ENCODE measurements around the gene TNNC1.

DNA sequence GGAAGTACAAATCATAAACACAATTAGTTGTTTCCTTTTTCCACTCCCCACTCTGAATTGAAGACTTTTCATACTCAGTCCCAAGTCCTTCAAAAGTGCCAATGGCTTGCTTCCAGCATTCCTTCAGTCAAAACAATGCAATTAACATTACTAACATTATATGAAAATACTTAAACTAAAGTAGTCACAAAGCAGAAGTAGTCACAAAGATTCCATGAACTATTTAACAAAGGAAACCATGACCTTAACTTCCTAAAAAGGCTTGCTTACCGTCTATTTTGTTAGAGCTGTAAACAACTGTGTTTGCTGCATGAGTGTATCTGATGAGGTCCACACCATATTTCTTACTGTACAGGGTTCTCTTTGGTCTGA is 8.0 kb downstream of the WDR82 start:
- PRO-cap: no peak

GRCh38 chr3:52297996-52299206 is 10.8 kb downstream of the GLYCTK start:
- PRO-cap: bidirectional peak, plus-strand start at chr3:52299029, minus-strand start at chr3:52298904

DNA sequence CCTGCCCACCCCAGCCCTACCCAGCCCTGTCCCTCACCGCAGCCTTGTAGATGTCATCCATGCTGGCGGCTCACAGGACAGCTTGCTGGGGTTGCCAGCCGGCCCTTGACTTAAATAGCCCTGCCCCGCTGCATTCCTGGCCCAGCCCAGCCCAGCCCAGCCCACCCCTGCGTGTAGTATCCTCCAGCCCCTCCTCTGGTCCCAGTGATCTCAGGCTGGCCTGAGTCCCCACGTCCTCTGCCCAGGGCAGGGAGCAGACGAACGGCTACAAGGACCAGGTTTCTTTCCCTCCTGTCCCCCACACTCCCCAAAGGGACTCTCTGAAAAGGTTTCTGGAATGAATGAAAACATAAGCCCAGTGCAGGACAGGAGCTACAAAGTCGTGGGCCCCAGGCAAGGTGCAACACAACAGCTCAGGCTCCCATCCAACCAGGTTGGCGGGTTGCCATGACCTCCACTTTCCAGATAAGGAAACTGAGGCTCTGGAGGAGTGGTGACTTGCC is at the start of gene TNNC1:
Gene TNNC1, minus strand, starts transcription at position 87 of the 503 bp plus-strand sequence.
- PRO-cap: no peak

GRCh38 chr3:52477860-52478880 is 17.0 kb upstream of the STAB1 start:
- PRO-cap: no peak

DNA sequence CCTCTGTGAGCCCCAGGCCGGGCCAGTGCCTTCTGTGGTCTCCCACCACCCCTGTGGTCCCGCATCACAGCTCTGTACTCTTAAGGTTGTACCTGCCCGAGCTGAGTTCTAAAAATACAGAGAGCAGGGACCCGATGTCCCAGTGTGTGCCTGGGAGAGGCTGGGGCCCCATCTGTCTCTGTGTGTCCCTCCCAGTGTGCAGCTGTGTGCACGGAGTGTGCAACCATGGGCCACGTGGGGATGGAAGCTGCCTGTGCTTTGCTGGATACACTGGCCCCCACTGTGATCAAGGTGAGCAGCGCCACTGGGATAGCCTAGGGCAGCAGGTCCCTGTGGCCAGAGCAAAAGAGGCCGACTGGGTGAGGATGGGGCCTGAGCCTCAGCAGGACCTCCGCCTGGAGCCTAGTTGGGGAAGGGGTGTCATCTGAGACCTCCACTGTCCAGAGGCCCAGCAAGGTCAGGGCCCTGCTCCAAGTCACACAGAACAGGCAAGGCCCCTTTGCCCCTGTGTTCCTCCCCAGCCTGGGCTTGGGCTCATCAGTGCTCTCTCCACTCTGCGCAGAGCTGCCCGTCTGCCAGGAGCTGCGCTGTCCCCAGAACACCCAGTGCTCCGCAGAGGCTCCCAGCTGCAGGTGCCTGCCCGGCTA is 7.4 kb downstream of the STAB1 start:
- PRO-cap: no peak

DNA sequence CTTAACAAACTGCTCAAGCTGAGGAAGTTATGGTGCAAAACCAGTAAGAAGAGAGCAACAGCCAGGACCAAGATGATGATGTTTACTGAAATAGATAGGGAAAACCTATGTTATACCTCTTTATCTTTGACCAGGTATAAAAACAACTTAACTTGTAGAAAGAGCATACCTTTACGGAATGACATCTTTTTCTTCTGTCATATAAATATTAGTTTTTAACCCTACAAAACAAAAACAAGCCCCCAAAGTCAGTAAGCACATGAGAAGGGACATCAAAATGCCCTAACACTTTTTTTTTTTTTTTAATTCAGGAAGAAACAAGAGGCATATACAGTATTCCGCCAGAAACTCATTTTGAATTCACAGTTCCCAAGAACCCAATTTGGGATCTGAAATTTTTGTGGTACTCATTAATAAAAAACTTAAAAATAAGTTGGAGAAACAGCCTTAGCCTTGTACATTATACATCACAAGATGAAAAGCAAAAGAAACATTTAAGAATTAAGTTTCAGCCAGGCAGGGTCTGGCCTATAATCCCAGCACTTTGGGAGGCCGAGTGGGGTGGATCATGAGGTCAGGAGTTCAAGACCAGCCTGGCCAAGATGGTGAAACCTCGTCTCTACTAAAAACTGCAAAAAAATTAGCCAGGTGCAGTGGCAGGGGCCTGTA is 5.2 kb downstream of the GLT8D1 start:
- PRO-cap: no peak

- PRO-cap: unidirectional peak, plus-strand start at chr3:52715249
Measured at GRCh38 chr3:52715126-52715409, 9.2 kb downstream of the SPCS1 start.

DNA sequence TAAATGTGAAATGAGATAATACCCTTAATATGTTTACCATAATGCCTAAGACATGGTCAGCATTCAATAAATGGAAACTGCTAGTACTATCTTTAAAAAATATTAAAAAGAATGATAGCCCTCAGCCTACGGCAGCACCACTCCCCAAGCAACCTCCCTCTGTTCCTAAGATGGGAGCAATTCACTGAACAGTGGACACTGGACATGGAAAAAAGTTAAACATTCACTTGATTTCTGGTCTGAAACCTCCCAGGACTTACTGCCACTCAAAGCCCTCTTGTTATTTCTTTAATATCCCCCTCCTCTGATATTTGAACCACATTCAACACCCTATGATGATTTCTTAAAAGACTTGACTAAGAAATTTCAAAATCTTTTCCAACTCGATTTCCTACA is 27.0 kb downstream of the NEK4 start:
- PRO-cap: no peak

DNA sequence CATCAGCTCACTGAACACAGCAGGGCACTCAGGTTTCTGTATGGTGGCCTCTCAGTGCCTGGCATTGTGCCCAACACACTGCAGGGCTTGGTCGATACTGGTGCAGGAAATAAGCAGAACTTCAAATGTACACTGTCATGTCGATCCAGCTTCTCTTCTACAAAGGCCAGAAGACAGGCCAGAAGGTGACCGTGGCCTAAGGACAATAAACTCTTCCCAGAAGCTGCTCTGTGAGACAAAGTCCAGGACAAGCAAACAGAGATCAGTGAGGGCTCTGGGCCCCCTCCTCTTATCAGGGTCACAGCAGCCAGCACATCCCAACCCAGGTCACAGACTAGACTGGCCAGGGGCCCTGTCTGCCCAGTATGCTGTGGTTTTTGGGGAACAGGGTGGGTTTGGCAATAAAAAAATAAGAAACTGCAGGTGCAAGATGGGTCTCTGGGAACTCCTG is 2.0 kb upstream of the ITIH1 start:
- PRO-cap: no peak

DNA sequence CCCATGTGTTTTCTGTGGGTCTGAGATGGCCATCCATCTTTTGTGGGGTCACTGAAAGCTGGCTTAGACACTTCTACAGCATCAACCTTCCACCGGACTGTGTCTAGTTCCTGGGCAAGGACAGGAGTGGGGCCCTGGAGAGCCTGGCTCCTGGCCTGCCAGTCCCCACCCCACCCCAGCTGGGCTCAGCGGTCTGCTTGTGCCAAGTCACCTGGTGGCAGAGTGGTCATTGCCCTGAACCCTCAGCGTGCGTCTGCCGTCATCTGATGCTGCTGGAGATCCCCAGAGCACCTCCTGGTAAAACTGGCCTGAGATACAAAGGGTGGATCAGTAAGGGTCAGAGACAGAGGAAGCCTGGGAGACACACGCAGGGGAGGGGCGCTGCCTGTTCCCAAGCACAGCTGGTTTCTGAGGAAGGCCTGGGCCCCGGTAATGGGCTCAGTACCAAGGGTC is 16.7 kb downstream of the ITIH4 start:
- PRO-cap: no peak

- PRO-cap: no peak
Measured at GRCh38 chr3:53083554-53084046, 37.7 kb upstream of the SFMBT1 start.

- PRO-cap: no peak
Measured at GRCh38 chr3:53140821-53141357, 10.7 kb upstream of the RFT1 start.

DNA sequence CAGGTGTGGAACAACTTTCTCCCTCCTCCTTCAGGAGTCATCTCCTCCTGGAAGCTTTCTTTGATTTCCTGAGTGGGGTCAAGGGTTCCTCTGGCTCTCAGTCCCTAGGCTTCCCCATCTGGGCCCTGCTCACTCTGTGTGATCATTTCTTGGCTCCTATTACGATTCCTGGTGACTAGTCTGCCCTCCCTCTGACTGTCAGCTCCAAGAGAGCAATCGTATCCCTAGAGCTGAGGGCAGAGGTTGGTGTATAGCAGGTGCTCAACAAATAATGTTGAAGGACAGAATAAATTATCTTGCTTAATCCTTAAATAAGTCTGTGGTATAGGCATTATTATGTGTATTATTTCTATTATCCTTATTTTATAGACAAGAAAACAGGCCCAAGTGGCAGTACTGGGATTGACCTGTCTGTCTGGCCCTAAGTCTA is 15.2 kb upstream of the PRKCD start:
- PRO-cap: no peak

DNA sequence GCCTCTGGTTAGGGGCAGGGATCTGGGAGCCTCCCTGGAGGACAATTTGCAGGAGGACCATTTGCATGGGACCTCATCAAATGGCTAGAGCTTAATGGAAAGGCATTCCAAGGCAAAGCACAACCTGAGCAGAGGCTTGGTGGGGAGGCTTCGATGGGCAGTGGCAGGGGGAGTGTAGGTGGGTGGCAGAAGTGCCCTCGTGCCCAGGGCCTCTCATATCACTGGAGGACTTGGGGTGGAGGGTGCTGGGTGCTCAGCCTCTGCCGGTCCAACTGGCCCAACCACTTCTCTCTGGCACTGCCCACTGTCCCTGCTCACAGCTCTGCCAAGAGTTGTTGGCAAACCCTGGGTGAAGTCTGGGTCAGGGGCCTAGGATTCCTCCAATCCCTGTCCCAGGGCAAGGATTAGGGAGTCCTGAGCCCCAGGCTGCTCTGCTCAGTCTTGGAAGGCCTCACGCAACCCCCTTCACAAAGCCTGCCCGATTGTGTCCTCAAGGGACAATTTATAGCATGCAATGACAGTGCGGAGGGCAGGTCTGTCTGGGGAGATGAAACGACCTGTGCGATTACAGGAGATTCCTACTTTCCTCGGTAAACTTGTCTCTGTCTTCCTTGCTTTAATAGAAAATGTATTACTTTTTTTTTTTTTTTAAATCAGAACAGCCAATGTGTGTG is 5.3 kb upstream of the PRKCD start:
- PRO-cap: no peak

GRCh38 chr3:53168269-53168957 is 7.4 kb downstream of the PRKCD start:
- PRO-cap: no peak

DNA sequence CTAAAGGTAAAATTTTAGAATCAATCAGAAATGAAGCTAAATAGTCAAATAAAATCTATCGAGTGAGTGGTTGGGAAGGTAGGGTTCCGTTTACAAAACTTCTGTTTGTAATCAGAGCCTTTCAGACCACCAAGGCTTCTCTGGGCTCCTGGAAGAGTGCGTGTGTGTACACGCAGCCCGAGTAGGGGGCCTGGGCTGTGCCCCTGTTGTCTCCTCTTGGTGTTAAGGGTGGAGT is 24.2 kb downstream of the PRKCD start:
- PRO-cap: no peak

DNA sequence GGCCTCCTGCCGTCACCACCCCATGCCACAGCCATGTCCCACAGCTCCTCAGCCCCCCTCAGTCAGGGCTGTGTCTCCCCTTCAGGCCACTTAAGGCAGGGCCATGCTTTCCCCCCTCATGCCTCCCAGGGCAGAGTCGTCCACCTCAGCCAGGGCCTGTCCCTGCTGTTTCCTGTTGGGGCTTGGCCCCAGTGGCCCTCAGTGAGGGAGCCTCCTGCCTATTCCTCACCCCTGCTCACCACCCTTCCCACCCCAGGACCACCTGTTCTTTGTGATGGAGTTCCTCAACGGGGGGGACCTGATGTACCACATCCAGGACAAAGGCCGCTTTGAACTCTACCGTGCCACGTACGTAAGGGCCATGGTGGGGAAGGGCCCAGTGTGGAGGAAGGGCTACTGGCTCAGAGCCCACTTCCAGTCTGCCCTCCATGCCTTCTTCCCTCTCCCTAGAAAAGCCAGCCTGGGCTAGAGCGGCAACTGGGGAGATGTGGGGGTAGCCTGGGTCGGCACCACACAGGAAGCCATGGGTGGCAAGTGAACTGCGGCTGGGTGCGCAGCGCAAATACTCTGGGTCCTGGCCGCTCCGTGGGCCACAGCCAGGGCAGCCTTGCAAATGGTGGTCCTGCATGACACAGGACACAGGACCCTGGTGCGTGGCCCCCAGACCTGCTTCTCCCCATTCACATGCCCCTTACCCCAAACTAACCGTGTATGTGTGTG is 25.5 kb downstream of the PRKCD start:
- PRO-cap: no peak

- PRO-cap: no peak
Measured at GRCh38 chr3:53233106-53233326, 22.8 kb downstream of the TKT start.

GRCh38 chr3:53320514-53321234 is 26.7 kb downstream of the DCP1A start:
- PRO-cap: no peak

DNA sequence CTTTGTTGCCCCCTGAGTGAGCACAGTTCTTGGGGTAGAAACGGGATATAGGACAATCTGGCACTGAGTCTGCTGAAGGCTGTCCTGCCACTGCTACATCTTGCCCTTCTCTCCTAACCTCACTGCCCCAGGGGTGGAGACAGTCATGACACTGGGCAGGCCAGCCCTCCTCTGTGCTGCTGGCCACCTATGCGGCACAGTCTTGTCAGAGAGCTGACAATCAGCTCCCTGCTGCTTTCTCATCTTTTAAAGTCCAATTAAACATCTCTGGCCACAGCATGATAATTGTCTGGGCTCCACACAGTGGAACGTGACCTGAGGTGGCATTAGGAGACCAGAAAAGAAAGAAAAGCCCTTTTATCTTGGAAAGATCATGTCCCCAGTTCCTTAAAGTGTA is 15.6 kb upstream of the CACNA1D start:
- PRO-cap: no peak